ENCODE measurements around the genes RPS5, RNF225 and ZNF324B.

DNA sequence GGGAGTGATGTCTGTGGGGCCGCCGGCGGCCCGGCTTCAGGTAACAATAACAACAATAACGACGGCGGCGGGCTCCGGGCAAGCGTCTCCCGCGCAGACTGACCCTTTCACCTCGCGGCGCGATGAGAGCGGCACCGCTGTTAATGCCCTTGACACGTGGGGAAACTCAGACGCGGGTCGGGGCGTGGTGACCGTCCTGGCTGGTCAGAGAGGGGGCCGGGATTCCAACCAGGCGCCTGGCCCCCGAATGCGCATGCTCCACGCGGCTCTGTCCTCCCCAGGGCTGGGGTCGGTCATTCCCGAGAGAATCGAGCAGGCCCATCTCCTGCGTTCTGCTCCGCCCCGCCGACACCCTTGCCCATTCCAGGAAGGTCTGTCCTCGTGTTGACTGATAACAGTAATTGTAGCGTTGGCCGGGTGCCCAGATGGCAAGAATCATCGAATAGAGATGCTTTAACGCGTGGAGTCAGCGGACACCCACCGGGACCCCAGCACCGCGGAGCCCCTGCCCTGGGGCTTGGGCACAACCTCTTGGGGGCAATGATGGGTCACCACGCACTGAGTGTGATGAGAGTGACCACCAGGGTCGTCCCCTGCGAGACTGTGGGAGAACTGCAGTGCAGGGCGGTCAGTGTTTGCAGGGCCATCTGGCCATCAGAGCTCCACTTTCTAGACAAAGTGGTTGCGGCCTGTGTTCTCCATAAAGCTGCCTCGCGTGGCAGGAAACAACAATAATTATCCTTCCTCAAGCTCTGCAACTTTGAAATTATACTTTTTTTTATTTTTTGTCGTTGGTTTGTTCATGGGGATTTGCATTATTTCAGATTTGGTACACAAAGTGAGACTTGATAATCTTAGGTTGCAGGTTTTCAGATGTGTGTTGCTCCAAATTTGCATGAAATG is 604 bp downstream of the ZNF8 start:
- PRO-cap = no peak

GRCh38 chr19:58386245-58387386 is at the start of gene RPS5:
TSS of gene RPS5 (plus strand) at chr19:58387269.
- PRO-cap = bidirectional peak, plus-strand start at chr19:58387269, minus-strand start at chr19:58387100

DNA sequence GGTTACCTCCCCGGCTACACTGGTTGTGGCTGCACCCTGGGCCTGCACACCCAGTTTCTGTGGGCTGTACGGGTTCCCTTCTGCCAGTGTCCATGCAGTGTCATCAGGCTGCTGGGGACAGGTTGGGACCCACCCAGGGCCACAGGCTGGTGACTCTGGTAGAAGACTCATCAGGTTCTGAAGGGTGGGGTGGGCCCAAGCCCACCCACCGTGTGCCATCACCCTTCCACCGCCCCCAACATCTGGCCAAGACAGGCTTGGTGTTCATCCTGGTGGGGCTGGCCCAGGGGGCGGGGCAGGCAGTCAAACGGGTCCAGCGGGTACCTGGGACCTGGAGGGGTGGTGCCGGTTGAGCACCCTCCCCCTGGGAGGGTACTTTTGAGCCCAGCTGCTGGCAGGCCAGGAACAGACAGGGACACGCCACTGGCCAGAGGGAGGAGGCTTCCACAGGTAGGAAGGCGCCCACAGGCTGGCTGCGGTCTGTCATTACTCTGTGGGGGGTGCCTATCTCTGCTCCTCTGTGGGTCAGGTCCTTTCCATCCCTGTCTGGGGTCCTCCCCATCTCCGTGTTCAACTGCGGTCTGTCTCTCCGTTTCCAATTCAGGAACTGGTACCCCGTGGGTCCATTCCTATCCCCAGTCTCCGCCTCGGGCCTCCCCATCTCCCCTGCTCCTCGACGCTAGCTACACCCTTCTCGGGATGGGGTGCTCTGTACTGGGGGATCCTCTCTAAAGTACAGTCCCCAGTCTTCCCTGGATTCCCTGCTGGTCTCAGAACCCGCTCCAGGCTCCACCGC is at the start of gene RNF225:
Gene RNF225, plus strand, starts transcription at position 405 of the 796 bp plus-strand sequence.
- PRO-cap = no peak

DNA sequence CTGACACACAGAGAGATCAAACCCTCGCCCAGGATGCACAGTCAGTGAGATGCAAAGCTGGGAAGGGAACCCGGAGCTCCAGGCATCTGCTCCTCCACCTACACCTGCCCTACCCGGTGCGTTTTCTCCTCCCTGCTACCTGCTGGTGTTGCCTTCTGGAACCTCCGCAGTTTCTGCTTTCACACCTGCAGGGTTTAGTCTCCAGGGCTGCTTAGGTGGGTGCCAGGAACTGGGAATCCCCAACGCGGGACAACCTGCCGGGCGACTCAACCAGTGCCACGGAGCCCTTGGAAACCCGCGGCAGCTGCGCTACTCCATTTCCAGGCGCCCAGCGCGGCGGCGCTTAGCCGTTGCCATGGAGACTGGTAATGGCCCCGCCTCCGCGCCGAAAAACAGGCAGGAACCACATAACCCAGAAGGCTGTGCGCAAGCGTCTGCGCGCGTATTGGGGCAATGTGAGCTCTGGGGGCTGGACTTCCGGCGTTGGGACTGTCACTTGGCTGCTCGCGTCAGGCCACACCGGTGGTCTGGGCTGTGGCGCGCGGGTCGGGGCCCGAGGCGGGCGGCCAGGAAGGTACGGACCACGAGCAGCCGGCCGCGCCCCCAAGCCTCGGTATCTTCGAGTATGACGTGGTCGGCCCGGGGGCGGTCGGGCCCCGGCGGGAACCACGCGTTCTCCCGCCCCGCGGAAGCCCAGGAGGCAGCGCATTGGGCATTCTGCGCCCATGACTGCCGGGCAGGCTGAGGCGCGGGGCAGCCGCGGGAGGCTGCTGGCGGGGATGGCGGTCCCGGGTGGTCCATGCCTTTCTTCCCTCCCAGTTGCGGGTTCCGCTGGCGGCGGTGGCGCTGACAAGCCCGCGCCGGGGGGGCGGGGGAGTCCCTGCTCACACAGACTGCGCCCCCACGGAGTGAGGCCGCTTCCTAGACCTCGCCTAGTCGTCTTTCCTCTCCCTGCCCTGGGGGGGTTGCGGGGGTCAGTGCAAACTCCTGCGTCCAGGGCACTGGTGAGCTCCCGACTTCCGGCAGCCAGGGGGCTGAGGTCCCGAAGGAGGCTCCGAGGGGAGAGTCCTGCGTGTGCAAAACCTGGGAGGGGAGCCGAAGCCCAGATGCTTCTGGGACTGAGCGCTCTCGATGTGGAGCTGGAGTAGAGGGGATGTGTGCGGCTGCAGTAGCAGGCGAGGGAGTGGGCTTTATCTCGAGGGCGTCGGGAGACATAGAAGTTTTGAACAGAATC is at the start of gene ZNF324B:
Gene ZNF324B, plus strand, starts transcription at position 492 of the 1,234 bp plus-strand sequence.
- PRO-cap = bidirectional peak, plus-strand start at position 472 of the sequence, minus-strand start at position 352 of the sequence; unidirectional peak, plus-strand start at position 706 of the sequence

GRCh38 chr19:58563686-58564482 is 5.5 kb upstream of the UBE2M start:
- PRO-cap = no peak

All from left lobe of liver (tissue), 1 donor.